Sternocleidomastoid (tissue), 1 donor: ENCODE results near the gene SLC6A2.

DNA sequence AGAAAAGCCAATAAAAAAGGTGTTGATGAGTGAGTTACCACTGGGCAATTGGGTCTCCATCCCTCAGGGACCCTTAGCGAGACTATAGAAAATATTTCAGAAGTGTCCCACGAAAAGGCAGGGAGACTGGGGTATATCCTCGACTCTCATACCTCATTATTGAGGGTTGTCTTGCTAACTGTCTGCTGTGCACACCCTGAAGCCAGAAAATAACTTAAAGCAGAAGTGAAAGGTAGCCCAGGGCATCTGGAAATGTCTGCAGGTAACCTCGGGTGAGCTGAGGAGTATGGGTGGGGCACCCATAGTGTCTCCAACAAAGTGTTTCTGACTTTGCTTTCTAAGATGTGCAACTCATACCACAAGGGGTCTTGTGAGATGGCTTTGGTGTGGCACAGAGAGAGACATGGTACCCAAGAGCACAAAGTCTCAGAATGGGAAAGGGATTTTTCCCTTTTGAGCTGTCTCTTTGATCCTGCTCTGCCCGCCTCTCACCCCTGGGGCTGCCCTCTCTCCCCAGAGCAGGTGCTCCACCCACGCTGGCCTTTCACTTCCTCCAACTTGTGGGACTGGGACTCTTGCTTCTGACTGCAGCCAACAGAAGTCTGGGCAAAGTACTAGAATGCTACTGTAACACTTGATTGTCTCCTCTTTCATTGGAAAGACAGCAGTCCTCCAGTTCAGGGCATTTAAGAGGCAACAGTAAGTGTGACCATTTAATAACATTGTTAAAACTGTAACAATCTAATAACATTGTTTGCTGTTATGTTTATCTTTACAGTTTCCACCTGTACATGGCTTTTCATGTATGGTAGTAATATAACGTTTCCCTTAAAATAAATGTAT is 7.0 kb downstream of the CHD9 start:
- PRO-cap: no peak

DNA sequence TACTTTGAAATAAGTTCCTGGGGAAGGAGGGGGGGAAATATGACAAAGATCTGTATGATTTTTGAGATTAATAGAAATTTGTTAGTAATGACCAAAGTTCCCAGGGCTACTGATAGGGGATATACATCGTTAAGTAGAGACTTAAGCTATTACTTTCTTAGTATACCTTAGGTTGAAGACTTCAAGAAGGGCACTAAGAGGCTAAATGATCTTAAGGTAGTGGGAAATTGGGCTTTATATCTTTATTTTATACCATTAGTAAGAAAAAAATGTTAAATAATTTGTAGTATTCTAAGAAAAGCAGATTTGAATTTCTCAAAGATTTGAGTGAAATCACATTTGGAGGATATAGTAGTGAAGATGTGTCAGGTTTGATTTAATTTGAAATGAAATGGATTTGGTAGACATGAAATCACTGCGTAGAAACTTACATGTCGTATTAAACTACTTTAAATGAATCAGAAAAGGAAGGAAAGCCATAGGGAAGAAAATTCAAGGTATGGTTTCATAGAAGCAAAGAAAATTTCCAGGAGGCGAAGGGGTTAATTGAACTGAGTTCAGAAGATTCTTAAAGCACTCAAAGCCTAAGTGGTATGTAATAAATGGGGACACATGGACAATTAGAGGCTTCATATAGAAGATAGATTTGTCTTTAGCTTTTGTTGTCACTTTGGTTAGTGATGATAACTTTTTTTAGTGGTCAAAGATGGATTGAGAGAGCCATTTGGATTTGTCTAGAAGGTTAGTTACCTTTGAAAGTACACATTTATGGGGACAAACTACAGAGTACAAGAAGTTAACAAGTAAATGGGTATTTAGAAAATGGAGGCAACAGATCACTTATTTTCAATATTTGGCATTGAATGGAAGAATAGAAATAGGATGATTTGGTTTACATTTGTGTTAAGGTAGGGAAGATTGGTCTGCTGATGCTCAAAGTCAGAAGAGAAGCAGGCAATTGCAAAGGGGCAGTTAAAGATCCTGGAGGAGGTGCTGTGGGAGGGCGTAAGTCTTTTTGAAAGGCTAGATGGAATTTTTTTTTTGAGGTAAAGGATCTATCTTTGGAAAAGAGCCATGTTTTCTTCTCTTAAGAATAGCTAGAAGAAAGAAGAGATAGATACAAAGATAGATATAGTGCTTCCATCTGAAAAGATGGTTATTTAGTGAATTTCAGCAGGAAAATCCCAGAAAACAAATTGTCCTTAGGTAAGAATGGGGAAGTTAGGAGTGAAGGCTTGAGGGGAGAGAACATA is 83.6 kb downstream of the CHD9 start:
- PRO-cap: no peak

DNA sequence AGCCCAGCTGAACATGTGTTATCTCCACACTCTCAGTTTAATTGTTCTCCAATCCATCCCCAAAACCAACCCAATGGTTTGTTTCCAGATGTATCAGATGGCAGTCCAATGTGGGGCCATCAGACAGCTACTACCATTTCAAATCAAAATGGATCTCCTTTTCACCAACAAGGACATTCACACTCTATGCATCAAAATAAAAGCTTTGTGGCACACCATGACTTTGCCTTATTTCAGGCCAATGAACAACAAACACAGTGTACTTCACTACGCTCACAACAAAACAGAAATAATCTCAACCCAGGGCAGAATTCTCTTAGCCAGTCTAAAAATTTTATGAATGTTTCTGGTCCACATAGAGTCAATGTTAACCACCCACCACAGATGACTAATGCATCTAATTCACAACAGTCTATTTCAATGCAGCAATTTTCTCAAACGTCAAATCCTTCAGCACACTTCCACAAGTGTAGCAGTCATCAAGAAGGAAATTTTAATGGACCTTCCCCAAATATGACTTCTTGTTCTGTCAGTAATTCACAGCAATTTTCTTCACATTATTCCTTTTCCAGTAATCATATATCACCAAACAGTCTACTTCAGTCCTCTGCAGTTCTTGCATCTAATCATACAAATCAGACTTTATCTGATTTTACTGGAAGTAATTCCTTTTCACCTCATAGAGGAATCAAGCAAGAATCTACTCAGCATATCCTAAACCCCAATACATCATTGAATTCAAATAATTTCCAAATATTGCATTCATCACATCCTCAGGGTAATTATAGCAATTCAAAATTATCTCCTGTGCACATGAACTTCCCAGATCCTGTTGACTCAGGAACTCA is 101.8 kb downstream of the CHD9 start:
- PRO-cap: no peak

- PRO-cap: no peak
Observed at GRCh38 chr16:53286100-53286555, 148.1 kb upstream of the RBL2 start.

GRCh38 chr16:53503914-53504623 is 1.1 kb upstream of the AKTIP start:
- PRO-cap: unidirectional peak, minus-strand start at chr16:53504047

DNA sequence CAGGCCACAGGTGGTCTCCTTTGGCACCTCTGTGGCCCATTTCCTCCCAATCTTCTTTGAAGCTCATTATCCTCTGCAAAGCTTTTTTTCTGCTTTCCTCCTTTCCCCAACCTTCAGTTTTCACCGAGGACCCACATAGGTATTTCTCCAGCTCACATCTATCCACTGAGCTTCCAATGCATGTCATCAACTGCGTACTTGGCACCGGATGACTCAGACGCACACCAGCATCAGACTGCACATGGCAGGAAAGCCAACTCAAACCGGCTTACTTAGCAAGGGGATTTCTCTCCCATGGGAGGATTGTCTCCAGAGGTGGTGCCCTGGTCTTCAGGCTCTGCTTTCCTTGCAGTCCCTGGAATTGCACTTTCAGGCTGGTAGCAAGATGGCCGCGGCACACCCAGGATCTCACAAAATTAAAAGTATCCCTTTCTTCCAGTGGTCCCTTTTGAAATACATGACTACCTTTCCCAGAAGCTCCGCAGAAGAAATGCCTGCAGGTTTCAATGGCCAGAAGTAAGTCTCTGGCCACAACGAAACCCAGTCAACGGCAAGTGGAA is 1.7 kb upstream of the AKTIP start:
- PRO-cap: no peak

- PRO-cap: no peak
Observed at GRCh38 chr16:54040224-54040804, 246.3 kb downstream of the IRX3 start.

DNA sequence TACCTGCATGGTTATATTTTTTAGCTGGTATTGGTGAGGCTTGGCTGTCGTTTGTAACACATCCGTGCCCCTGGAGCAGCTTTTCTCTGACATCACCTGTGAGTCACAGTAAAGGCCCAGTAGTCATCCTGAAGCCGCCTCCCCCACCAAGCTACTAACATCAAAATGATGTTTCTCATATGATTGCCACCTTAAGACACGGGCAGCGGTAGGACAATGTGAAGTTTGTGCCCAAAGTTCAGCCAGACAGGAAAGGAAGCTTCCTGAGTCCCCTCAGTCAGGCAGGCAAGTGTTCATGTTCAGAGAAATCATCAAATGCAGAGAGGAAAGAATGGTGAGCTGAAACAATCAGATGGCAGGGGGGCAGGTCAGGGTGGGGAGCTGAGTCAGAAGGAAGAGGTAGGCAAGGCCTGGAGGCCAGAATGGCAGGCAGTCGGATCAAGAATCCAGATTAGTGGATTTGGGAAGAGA is 209.2 kb downstream of the IRX3 start:
- PRO-cap: no peak

DNA sequence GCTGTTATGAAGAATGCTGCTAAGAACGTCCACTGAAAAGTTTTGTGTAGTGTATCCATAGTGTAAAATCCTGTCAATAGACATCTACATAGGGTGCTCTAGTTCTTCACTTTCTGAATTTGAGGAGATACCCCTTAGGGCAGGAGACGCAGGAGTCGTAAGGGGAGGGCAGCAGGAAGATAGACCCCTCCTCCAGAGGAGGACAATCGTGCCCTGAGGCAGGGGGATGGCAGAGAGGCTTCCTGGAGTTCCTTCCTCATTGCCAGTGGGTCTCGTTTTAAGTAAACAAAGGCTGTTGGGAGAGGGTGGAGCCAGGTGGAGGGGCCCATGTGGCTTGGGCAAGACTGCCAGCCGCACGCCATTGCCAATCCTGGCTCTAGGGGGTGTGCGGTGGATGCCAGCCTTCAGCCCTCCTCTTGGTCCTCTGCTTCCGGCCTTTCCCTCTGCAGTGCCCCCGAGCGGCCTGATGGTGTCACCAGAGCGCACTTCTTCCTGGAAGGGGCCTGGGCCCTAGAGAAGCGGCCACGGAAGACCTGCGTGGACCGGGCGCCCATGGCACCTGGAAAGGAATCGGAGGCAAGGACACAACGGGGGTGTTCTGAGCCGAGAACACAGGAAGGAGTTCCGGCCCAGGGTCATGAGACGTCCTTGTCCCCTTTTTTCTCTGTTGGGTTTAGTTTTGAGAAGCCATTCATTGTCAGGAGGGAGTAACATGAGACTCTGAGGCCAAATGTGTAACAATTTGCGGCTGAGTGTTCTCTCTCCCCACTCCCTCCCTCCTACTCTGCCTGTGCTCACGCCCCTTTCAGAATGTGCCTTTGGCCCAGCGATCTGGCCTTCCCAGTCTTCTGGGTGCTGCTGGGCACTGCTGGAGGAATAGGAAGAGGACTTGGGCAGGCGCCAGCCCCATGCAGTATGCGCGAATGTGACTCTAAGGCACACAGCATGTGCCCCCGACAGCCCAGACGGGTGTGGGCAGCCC is 92.9 kb downstream of the IRX3 start:
- PRO-cap: unidirectional peak, plus-strand start at position 493 of the sequence; unidirectional peak, plus-strand start at position 844 of the sequence

DNA sequence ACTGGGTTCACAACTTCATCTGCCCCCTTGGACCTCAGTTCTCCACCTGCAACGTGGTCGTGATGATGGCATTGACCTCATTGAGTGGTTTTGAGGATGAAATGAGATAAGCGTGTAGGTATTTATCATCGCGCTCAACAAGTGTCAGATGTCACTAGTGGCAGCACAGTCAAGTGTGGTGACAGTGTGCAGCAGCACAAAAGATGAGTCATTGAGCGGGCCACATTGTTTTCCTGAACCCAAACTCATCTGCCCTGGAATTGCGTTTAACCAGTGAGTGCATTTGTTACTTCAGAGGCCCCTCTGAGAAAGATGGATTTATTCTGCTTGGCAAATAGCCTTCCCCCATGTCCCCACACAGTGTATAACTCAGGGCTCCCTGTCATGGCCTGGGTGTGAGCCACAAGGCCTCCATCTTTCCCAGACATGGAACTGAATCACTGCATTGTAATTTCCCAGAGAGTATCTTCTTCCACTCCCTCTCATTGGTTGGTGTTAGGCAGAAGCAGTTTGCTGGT is 20.9 kb downstream of the IRX3 start:
- PRO-cap: no peak

DNA sequence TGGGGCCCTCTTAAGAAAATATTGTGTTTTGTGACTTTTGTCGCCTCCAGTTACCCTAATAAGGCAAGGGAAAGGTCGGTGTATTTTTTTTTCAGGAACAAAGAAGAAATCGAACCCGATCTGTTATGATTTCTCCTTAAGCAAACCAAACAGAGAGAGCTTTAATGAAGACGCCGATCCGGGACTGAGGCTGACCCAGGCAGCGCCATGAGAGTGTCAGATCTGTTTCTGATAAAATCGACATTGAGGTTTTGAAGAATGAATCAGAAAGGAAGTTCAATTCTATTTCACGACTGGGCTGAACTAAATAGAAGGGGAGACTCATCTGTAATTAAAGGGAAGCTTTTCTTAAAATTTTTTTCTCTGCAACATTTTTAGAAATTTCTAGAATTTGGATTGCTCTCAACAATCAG is 144.7 kb upstream of the IRX3 start:
- PRO-cap: no peak

DNA sequence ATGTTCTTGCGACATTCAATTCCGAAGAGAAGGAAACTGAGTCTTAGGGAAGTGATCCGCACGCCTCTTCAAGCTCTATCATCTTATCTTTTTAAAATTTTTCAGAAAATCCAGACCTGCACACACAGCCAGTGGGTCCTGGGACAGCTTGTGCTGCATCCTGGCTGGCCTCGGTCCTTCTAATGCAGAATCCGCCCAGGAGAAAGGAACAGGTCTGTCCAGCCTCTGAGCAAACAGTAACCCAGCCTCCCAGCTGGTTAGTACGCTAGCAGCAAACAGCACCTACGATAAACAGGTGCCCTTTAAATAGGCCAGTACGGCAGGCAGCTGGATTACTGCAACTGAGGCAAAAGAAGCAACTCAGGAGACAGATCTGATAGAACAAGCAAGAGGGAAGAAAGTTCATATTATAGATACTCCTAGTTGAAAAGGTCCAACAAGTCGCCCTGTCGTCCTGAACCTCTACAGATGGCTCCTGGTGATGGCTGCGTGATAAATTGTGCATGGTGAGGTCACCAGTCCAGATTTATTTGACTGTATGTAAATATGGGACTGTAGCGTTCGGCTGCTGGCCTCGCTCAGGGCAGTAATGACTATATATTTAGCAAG is 254.3 kb upstream of the IRX3 start:
- PRO-cap: unidirectional peak, minus-strand start at position 181 of the sequence

DNA sequence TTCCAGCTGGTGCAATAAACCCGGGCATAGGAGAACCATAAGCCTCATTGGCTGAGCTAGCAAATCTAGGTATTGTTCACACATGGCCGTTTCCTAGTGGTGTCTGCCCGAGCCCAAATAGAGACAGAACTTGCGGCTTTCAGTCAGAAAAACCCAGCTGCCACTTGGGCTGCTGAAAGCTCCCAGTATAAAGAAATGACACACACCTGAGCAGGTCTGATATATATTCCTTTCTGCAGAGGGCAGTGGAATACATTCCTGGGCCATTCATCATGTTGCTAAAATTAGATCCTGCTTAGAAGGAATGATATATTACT is 83.9 kb upstream of the IRX5 start:
- PRO-cap: no peak

DNA sequence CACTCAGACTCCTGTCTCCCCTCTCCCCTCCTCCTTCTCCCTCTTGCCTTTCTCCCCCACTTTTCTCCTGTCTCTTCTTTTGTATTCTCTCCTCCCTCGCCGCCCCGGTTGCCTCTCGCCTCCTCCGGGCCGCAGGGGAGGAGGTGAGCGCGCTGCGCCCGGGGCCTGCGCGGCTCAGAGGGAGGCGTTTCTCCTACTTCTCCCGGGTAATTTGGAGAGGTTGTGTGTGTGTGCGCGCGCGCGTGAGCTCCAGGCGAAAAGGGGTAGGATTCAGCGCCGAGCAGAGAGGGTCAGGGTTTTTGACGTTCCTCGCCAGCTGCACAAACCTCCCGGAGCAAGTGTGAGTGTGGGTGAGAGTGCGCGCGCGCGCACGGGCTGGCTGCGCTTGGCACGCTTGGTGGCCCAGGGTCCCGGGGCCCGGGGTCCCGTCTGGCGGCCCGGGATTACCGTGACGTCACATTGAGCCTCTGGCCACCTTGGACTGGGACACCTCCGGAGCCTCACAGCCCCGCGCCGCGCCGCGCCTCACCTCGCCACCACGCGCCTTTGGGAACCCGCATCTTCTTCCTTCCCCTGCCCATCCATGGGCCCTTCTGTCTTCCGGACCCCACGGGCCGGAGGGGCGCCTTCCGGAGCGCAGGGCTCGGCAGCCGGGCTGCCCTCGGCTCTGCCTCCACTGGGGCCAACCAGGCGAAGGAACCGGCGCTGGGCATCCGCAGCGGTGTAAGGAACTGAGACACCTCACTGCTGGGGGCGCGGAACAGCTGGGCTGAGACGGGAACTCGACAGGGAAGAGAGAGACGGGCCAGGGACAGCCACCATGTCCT is 482 bp downstream of the IRX6 start:
- PRO-cap: no peak

- PRO-cap: no peak
Observed at GRCh38 chr16:55559100-55559786, 7.2 kb upstream of the CAPNS2 start.

DNA sequence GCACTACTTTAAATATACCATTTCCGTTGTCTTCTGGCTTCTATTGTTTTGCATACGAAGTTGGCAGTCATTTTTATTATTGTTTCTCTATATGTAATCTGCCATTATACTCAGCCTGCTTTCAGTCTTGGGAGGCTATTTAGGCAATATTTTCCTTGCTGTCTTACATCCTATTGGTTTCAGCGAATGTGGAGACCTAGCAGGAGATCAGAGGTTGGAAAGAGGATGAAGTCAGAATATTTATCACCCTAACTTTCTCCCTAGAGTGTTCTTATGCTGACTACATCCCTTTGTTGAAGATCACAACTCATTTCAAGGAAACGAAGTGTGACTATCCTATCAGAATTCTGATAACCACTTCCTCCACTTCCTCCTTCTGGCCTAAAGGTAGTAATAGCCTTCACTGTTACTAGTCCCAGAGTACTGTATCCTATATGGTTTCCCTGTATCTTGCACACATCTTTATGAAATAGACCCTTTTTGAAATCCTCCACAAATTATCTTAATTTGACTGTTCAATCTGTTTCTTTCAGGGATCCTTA is 41.8 kb upstream of the SLC6A2 start:
- PRO-cap: no peak

DNA sequence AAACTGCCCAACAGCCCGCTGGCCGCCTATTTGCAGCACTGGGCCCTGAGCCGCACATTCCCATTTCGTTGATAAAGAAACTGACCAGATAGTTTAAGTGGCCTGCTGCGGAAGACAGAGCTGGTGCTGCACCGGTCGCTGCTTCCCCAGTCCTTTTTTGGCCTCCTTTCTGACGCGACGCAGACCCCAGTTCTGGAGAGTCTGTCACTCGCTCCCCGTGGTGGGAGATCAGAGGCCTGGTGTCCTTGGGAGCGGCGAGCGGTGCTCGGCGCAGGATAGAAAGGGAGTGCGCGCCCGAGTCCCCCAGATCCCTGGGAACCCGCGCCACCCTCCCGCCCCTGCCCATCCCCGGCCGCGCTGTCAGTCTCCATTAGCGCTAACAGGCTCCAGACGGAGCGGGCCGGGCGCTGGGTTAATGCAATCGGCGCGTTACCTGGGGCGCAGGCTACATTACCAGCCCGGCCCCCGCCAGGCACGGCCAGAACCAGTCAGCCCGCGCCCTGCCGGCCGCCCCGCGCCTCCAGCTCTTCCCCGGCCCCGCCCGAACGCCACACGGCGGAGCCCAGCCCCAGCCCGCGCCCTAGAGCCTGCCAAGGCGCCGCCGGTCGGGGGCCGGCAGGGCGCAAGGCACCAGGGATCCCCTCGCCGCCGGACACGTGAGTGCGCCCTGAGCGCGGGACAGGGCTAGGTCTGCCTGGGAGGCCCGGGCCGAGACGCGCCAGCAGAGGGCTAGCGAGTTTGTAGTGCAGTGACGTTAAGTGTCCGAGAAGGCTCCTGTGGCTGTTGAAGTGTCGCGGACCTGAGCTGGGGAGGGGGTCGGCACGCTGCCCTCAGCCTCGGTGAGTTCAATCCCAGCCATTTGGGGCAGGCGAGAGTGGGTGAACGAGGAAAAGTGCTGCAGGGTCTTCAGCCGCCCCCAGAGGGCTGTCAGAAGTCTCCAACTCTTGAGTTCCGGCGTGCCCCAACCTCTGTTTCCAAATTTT is at the start of gene SLC6A2:
Gene SLC6A2, plus strand, starts transcription at position 475 of the 983 bp plus-strand sequence.
- PRO-cap: no peak

DNA sequence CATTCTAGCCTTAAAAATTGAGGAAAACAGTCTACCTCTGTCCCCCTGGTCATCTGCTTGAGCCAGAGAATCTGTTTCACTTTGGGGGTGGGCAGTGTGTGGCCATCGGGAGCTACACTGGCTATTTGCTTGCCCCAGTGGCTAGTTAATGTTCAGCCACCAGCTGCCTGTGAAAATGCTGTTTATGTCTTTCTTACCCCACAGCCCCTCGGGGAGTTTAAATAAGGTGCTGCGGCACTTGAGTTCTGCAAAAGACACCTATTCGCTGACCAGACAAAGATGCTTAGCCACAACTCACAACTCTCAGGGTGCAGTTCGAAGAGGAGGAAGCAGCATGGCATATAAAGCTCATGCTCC is 43.5 kb downstream of the GNAO1 start:
- PRO-cap: no peak

DNA sequence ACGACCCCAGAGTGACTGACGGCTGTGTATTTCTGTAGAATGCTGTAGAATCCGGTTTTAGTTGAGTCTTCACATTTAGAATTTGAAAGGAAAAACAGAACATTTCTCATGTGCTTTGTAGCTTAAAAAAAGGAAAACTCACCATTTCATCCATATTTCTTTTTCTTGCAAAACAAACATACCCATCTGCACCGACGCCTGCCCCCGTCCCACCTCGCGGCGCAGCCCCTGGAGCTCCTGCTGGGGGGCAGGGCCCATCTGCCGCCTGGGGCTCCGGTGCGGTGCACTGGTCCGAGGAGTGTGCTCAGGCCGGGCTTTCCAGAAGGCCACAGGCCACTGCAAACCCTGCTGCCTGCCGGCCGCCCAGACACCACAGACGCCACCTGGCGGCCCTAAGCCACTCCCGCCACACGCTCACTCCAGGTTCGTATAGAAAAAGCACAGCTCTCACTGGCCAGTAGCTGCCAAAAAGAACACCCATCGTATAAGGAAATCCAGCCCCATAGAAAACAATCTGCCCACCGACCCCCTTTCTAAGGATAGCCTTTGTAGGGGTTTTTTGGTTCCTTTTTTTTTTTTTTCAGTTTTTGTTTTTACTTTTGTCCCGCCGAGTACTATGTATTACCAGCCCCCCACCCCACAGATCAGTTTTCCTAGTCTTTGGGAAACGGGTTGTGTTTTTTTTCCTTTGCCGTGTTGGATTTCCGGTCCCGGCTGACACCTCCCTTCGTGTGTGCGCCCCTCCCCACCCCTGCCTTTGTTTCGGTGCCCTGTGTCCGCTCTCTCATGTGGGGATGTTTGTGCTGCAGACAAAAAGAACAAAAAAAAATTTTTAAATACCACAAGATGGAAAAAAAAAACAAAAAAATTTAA is 68.9 kb downstream of the AMFR start:
- PRO-cap: no peak

GRCh38 chr16:56372927-56373287 is 52.4 kb downstream of the AMFR start:
- PRO-cap: no peak